ENCODE data around the gene CCDC14.

DNA sequence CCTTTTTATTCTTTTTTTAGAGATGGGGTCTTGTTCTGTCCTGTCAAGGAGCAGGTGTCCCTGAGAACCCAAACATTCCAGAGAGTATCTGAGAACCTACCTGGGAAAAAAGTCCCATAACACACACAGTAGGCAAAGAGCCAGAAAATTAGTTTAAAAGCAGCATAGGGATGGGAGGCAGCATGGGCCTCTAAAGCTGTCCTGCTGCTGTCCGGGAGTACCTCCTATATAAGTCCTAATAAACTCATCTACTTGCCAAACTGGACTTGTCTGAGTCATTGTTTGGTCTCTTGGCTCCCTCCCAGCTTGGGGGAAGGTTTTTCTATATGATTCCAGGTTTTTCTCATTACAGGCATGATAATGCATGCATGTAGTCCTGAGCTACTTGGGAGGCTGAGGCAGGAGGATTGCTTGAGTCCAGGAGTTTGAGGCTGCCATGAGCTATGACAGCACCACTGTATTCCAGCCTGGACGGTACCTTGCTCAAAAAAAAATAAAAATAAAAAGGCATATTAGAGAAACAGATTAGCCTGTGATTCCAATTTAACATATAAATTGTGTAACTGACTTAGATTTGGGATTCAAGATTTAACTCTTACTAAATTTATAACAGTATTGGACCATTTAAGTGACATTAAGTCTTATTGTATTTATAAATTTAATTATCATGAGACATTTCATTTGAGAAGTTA lies 17.6 kb upstream of the HACD2 start:
- PRO-cap, 6 experiments: no peak in any of the 6 experiments
- RAMPAGE, long total RNA, 2 experiments: no peak in any of the 2 experiments
- RRBS: no CpG with 5 or more reads among the region's 2 CpGs

DNA sequence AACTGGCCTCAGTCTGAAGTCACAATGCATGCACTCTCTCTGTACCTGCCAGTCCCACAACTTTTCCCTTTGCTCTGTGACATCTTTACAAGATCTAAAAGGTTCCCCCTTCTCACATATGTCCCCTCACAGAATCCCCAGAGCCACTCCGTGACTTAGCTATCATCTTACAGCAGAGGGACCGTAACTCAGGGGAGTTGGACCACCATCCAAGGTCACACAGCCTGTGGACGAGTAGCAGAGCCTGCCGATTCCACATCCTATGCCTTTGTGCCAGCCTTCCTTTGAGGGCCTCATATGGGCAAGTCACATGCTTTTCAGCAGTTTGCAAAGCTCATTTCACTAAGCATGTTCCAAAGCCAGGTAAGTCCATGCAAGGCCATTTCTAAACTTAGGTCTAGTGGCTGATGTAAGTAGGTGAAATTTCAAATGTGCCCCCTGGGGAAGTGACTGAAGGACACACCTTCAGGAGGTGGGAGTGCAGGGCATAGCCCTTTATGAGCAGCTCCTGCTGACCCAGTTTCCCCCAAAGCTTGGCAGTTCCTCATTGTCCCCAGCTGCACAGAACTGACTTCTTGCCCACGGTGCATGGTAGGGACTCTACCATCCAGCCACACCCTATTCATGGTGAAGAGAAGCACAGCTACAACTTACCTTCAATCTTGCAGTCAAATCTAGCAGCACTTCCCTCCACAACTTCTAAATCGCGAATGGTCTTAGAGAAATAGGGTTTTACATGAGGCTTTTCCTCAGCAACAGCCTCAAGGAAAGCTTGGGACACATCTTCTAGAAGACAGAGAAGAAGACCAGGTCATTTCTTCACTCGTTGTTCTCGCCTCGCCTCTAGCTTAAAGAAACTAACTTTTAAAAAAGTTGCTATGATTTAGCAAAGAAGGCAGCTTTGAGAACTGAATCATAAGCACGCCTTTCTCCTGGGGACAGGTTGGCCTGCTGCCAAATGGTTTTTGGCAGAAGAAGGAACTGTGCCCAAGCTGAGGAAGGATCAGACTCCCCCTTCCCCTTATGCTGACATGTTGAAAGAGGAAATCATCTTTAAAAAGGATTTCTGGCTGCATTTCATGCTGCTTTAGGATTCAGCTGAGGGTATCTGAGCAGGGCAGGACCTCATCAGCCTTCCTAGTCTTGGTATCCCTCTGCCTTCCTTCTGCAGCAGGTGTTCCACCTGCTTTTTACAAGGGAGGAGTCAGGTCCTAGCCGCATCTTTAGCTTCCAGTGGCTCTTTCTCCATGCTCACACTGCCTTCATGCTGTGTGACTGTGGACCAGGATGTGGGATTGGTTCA lies 33.6 kb upstream of the HACD2 start:
- PRO-cap, 6 experiments: no peak in any of the 6 experiments
- RAMPAGE, long total RNA, 2 experiments: no peak in any of the 2 experiments
- RRBS: no CpG with 5 or more reads among the region's 12 CpGs

DNA sequence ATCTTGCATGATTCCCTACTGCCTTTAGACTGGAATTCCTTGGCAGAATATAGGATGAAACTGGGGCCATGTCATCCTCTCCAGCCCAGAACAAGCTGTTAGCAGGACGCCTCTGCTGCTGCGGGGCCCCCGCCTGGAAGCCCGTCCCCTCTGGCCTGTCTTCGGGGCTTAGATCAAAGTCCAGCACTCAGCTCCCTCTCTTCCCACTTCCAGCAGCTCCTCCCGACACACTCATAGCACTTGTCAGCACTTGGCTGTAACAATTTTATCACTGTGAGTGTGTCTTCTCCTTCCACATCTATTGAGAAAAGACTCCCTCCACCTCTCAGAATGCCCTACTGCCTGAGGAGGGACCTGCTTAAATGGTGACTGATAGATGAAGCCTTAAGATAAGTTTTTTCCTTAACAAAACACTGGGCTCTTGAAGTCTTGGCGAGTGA lies 112.0 kb upstream of the HACD2 start:
- PRO-cap, 6 experiments: peak in 1 of 6 experiments; most common plus-strand start position 206 of the sequence (in 1)
- RAMPAGE, long total RNA, 2 experiments: no peak in any of the 2 experiments
- RRBS: no CpG with 5 or more reads among the region's 7 CpGs

DNA sequence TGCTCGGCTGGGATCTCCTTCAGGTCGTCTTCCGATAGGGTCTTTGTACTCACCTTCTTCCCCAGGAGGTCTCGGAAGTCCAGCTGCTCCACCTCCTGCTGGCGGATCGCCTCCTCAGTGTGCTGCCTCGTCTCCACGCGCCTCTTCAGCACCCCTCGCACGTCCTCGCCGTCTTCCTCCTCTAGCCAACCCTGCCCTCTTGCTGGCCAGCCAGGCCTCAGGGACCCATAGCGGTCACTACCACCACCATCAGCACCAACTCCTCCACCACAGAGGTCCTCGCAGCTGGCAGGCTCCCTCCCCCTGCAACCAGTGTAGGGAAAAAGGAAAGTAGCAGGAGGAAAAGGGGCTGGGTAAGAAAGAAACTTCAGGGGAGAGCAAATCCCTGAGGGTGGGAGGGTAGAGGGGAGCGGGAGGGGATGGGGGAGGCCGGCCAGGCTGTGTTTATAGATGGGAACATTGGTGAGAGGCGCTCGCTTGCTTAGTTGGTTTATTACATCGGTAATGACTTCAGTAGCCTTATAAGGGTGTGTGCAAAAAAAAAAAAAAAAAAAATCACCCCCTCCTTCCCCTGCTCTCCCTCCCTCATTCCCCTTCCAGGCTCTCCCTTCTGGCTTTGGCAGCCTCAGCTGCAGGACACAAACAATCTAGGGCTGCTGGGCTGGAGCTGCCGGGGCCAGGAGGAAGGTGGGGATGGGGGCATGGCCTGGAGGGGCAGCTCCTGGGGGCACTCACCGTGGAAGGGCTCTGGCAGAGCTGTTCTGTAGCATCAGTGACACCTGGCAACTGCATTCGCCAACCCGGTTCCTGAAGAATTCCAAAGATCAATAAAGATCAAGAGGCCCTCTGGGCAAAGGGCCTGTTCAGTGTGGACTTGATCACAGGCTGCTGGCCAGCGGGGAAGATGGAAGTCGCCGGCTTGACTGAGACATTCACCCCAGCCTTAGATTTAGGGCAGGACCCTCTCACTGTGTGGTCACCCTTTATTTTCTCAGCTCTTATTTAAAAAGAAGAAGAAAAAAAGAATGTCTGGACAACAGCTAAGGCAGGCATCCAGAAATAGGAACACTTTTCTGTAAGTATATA lies 116.2 kb upstream of the HACD2 start:
- PRO-cap, 6 experiments: peak in 6 of 6 experiments; most common plus-strand start position 608 of the sequence (in 4); most common minus-strand start position 316 of the sequence (in 5)
- RAMPAGE, long total RNA, 2 experiments: start-site peak on the minus strand in 2 of 2 experiments, centred at positions 302 to 332 of the sequence, 25 to 103 reads per replicate
- RRBS: 80% methylated on average over 1 of the region's 27 CpGs

DNA sequence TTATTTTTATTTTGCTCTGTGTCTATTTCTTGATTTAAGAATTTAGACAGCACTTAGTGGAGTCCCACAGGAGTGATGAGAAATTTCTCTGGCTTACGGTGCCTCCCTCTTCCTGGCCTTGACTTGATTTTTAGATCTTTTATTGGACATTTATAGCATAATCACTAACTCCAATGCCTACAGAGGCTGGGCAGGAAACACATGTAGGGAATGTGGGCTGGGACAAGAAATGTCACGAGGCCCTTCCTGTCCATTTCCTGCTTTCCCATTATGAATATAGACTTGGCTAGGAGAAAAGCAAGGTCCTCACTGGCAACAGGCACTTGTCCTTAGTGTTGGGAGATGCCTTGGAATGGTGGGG lies 100.4 kb downstream of the MYLK start:
- PRO-cap, 6 experiments: peak in 2 of 6 experiments; most common plus-strand start position 300 of the sequence (in 2)
- RAMPAGE, long total RNA, 2 experiments: no peak in any of the 2 experiments
- RRBS: no CpG with 5 or more reads among the region's 2 CpGs

GRCh38 chr3:123960624-123961830 lies at the start of gene CCDC14:
Gene CCDC14, minus strand, starts transcription at chr3:123961229.
- PRO-cap, 6 experiments: peak in 6 of 6 experiments; most common plus-strand start chr3:123961538 (in 5); most common minus-strand start chr3:123961260 (in 4)
- RAMPAGE, long total RNA, 2 experiments: start-site peak on the minus strand in 2 of 2 experiments, at chr3:123961242-123961400 at its widest, 21 to 72 reads per replicate
- RRBS: 1% methylated on average over 20 of the region's 73 CpGs

GRCh38 chr3:124034865-124035384 lies 1.8 kb downstream of the KALRN start:
- PRO-cap, 6 experiments: no peak in any of the 6 experiments
- RAMPAGE, long total RNA, 2 experiments: no peak in any of the 2 experiments
- RRBS: no CpG with 5 or more reads among the region's 2 CpGs

- PRO-cap, 6 experiments: no peak in any of the 6 experiments
- RAMPAGE, long total RNA, 2 experiments: no peak in any of the 2 experiments
- RRBS: 18% methylated on average over 4 of the region's 23 CpGs
Measured at GRCh38 chr3:124094277-124094943, 61.2 kb downstream of the KALRN start.

GRCh38 chr3:124275485-124275941 lies 242.3 kb downstream of the KALRN start:
- PRO-cap, 6 experiments: no peak in any of the 6 experiments
- RAMPAGE, long total RNA, 2 experiments: no peak in any of the 2 experiments
- RRBS: no CpG with 5 or more reads among the region's 1 CpG

- PRO-cap, 6 experiments: peak in 1 of 6 experiments; most common plus-strand start chr3:124276428 (in 1); most common minus-strand start chr3:124276262 (in 1)
- RAMPAGE, long total RNA, 2 experiments: no peak in any of the 2 experiments
- RRBS: no CpG with 5 or more reads among the region's 3 CpGs
Measured at GRCh38 chr3:124276069-124276633, 243.0 kb downstream of the KALRN start.

DNA sequence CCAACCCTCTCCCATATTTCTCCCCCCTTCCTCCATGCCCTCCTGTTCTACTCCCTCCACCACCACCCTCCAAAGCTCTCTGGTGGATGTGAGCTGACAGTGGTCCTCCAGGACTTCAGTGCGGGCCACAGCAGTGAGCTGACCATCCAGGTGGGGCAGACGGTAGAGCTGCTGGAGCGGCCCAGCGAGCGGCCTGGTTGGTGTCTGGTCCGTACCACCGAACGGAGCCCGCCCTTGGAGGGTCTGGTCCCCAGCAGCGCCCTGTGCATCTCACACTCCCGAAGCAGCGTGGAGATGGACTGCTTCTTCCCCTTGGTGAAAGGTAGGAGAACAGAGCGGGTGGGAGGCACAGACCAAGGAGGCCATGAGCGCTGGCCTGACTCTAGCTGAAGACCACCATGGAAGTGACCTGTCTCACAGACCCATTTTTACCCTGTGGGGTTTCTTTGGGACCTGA lies 167.5 kb upstream of the UMPS start:
- PRO-cap, 6 experiments: no peak in any of the 6 experiments
- RAMPAGE, long total RNA, 2 experiments: no peak in any of the 2 experiments
- RRBS: no CpG with 5 or more reads among the region's 14 CpGs

DNA sequence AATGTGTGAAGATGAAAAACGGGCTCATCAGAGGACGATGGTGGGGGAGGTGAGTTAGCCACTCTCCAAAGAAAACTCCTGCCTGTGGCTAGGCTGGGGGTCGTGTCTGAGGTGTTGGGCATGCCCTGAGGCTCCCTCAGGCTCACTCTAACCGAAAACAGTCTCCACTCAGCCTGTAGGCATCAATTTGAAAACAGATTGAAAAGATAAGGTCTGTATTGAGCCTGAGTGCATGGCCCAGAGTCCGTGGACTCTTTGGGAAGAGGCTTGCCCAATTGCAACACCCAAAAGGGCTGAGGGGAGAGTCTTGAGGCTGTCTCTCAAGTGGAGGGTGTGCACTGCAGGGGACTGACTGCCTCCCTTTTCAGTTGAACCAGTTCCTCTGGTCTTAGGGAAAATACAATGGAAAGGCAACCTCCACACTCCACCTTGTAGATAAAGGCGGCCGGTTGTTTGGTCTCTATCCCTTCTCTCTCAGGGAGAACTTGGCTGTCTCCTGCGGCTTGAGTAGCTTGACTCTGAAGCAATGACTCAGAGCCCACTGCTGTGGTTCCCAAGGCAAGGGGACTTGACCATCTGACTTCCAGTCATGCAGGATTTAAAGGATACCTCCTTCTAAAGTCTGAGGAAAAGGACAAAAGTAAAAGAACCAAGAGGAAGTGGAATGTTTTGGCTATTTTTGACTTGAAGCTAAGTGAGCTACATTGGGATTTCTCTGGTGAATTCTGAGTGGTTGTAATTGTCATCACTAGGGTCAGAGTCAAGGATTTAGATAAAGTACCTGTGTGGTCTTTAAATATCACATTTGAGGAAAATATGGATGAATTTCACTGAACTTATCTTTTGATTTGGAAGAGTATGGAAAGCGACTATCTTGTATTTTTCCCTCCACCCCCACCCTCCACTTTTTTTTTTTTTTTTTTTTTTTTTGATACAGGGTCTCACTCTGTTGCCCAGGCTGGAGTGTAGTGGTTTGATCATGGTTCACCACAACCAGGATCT lies 143.2 kb upstream of the UMPS start:
- PRO-cap, 6 experiments: peak in 2 of 6 experiments; most common minus-strand start position 520 of the sequence (in 2)
- RAMPAGE, long total RNA, 2 experiments: no peak in any of the 2 experiments
- RRBS: no CpG with 5 or more reads among the region's 9 CpGs

DNA sequence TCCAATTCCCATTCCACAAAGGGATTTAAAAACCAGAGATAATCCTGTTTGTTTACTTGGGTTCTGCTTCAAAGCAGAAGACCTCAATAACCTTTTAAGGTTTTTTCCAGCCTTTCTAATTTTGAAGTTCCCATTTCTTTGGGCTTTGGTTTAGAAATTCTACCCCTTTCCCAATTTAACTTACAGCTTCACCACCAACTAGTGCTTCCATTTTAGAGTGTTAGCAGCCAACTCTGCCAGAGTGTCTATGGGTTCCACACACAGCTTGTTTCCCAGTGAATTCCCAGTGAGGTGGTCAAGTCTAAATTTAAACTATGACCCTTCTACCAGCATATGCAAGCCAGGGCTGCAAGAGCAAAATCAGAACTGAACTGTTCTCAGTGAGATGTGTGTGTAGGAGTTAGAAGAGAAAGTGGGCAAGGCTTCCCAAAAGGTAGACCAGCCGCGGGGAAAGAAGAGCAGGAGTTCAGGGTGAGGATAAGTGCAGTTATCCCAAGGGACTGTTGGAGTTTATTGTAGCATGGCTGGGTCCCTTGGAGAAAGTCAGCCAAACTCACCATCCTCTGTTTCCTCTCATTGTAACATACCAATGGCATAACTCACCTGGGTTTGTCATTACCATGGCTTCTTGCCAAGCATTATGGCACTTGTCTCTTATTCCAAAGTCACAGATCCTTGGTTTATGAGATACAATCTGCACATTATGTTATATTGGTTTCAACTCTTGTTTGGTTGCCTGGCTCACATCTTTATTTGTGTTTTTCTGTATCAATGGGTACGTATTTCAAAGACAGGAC lies 130.4 kb upstream of the UMPS start:
- PRO-cap, 6 experiments: peak in 1 of 6 experiments; most common plus-strand start position 363 of the sequence (in 1); most common minus-strand start position 235 of the sequence (in 1)
- RAMPAGE, long total RNA, 2 experiments: no peak in any of the 2 experiments
- RRBS: no CpG with 5 or more reads among the region's 3 CpGs

- PRO-cap, 6 experiments: peak in 3 of 6 experiments; most common plus-strand start chr3:124616428 (in 3); most common minus-strand start chr3:124616261 (in 2)
- RAMPAGE, long total RNA, 2 experiments: no peak in any of the 2 experiments
- RRBS: no CpG with 5 or more reads among the region's 1 CpG
Measured at GRCh38 chr3:124616074-124616615, 114.1 kb upstream of the UMPS start.

DNA sequence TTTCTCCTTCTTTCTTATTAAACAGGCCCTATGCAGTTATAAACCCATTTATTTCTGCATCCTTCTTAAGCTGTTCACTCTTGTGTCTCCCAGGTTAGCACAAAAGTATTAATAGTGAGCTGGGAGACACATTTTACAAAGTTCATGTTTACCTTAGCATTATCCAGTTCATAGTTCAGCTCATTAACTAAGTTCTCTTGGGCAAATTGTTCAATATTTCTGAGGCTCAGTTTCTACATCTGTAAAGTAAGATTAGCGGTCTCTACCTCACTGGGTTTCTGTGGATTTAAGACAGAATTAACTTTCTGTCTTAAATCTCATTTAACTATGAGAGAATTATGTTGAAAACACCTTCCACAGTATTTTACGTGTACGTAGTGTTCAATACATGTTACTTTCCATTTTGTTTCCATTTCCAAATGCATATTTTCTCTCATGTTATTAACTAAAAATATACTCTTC lies 31.1 kb upstream of the UMPS start:
- PRO-cap, 6 experiments: no peak in any of the 6 experiments
- RAMPAGE, long total RNA, 2 experiments: no peak in any of the 2 experiments
- RRBS: no CpG with 5 or more reads among the region's 3 CpGs

- PRO-cap, 6 experiments: peak in 1 of 6 experiments; most common plus-strand start chr3:124700000 (in 1); most common minus-strand start chr3:124699859 (in 1)
- RAMPAGE, long total RNA, 2 experiments: no peak in any of the 2 experiments
- RRBS: no CpG with 5 or more reads among the region's 12 CpGs
Measured at GRCh38 chr3:124699551-124700112, 30.6 kb upstream of the UMPS start.

GRCh38 chr3:124761164-124761917 lies 31.1 kb downstream of the UMPS start:
- PRO-cap, 6 experiments: no peak in any of the 6 experiments
- RAMPAGE, long total RNA, 2 experiments: no peak in any of the 2 experiments
- RRBS: no CpG with 5 or more reads among the region's 18 CpGs

- PRO-cap, 6 experiments: peak in 6 of 6 experiments; most common plus-strand start chr3:124829756 (in 3); most common minus-strand start chr3:124829627 (in 3)
- RAMPAGE, long total RNA, 2 experiments: no peak in any of the 2 experiments
- RRBS: no CpG with 5 or more reads among the region's 16 CpGs
Measured at GRCh38 chr3:124829362-124830177, 57.6 kb downstream of the ITGB5 start.

DNA sequence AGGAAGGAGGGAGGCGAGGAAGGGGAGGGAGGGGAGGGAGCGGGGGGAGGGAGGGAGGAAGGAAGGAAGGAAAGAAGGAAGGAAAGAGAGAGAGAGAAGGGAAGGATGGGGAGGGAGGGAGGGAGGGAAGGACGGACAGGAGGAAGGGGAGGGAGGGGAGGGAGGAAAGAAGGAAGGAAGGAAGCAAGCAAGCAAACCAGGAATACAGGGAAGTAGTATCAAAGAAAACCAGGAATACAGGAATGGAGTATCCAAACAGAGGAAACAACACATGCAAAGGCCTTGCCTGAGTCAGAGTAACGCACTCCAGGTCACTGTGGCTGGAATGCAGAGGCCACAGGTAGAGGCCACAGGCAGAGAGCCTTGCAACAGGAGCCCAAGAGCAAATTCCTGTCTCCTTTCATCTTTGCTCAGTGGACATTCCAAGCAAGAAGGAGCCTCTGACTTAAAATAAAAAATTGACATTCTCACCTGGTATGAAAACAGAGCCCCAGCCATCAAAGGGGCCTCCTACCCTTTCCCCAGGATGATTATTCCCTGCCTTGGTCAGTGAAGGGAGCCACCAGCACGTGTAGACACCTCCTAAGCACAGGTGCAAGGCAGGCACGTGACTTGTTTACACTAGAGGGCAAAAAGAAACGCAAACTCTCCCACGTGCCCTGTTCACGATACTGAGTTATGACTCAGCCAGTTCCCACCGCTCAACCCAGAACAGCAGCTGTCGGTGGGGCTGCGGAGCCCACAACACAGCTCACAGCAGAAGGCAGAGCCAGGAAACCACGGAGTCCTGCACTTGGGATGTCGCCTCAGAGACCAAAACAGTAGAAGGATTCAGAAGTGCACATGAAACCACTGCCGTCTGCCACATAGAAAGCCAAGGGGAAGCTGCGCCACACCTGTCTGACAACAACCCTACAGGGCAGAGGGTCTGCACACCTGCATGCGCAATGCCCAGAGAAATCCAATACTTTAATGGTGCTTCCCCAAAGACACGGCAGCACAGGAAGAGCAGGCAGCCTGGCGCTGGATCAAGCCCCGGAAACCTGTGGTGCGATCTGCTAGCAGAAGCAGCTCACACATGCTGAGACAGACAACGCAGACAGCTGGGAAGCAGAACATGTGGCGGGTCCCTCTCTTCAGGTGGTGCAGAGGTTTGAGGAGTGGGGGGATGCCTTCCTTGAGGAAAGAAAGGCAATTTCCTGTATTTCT lies 52.2 kb downstream of the ITGB5 start:
- PRO-cap, 6 experiments: peak in 3 of 6 experiments; most common plus-strand start position 709 of the sequence (in 2)
- RAMPAGE, long total RNA, 2 experiments: no peak in any of the 2 experiments
- RRBS: no CpG with 5 or more reads among the region's 23 CpGs

DNA sequence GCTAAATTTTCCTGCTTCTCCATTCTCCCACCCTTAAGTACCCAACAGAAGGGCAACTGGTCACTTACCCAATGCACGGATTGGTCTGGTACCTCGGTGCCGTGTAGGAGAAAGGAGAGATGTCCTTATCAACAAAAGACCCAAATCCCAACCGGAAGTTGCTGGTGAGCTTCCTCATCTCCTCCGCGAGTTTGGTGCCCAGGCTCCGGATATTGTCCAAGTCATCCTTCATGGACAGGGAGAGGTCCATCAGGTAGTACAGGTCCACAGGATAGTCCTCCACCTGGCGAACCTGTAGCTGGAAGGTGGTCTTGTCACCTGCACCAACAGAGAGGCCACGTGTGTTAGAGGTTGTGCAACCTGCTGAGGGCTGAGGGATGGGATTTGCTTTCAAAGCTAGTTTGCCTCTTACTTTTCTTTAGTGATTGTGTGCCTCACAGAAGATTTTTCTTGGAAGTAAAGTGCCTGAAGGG lies 38.9 kb downstream of the ITGB5 start:
- PRO-cap, 6 experiments: no peak in any of the 6 experiments
- RAMPAGE, long total RNA, 2 experiments: no peak in any of the 2 experiments
- RRBS: 92% methylated on average over 4 of the region's 9 CpGs

All from heart left ventricle (tissue), 7 donors.